ENCODE measurements around a stretch of chr2.

DNA sequence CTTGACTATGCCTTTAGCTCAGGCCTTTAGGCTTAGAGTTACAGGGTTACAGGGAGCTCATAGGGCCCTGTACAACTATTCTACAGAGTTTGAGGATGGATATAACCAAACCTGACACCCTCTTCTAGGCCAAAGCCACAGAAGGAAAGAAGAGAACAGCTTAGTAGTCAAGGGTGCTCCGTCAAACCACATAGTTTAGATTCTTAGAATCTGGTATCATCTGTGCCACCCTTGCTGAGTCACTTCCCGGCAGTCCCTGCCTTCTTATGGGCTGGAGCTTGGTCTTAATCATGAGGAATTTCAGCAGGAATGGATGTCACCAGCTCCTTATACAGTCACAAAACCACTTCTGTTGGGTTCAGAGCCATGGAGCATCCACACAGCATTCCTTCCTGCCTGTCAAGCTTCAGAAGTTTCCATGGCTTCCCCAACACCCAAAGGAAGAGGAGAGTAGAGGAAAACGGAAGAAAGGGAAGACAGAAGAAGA lies 245.9 kb upstream of the TNP1 start:
- RAMPAGE, total RNA, result no peak

DNA sequence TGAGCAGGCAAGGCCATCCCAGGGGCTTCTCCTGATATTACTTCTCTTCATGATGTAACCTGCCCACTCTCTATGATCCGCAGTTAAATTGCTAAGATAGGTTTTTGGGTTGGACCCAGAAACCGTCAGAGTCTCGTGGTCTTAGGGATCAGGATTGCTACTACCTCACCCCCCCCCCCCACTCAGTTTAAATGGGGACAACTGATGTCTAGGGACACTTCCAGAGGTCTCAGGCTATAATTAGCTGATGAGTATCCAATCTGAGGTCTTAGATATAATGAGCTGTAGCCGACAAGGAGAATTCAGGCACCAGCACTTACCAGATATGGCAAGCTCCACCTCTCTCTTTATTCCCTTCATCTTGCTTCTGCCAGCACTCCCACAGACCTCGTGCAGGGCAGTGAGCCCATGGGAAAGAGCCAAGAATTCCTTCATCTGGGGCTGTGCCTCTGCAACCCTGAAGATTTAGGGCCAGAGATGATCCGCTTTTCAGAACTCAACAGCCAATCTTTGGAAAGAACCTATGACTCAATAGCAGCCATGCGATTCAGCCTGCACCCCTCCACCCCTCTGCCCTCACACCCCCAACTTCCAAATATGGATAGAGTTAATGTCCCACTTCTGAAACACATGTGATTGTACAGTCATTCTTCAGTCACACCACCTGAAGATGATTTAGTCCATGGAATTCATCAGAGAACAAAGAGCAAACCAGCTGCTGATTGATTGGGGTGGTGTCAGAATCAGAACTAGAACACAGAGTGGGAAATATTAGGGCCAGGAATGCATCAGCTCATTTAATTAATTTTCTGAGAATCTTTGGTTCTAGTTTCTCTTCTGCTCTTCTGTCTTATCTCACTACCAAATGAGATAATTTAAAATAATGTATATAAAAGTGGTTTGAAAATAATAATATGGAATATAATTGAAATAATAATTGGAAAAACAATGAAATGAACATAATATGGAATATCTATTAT lies 533.7 kb upstream of the TNP1 start:
- RAMPAGE, total RNA, result no peak

DNA sequence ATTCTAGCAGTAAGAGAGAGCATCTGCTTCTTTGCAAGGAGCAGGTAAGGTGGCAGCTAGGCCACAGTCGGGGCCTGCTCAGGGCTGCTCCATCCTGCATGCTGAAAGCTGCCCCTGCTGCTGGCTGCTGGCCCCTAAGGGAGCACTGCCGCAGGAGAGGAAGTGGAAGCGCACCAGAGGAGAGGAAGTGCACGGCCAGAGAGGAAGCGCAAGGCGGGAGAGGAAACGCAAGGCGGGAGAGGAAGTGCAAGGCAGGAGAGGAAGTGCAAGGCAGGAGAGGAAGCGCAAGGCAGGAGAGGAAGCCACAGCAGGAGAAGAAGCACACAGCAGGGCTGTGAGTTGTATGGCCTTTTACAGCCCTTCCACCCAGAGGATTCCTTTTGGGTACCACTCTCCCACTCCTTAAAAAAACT lies 539.0 kb upstream of the TNP1 start:
- RAMPAGE, total RNA, result no peak

- RAMPAGE, total RNA, result no peak
Measured at GRCh38 chr2:217631980-217632569, 370.7 kb downstream of the TNS1 start.

DNA sequence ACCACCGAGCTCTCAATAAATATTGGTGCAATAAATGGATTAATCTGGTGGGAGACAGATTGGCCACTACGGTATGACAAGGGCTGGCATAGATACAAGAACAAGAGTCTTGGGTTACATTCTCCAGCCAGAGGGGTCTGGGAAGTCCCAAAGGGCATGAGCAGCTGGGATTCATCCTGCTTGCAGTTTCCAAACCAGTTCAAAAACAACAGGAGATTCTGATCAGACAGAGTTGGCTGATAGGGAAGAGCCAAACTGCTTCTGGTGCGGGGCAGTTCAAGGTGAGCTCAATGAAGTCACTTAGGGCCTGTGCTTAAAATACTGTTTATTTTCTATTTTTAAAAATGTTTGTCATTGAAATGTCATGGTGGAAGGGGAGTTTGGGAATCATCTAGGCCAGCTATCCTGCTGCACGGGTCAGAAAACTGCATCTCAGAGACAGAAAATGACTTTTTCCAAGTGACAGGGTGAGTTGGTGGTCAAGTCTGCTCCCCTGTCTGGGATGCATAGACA lies 266.8 kb downstream of the TNS1 start:
- RAMPAGE, total RNA, result no peak

DNA sequence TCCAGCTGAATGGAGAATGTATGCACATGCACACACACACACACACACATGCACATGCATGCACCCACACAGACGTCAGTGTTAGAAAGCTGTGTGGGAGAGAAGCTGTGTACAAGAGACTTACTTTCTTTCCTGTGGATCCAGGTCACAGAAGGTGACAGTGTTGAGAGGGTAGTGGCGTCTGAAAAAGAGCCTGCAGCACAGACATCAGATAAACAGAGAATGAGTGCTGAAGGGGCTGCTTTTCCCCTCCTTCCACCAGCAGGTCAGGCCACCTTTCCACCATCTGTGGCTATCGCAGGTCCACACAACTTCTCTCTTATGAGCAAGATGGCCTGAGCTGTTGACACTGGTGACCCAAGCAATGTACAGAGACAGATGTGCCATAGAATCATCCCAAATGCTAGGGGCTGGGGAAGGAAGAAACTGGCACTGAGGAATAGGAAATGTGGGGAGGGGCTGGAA lies 194.3 kb downstream of the TNS1 start:
- RAMPAGE, total RNA, result no peak

- RAMPAGE, total RNA, result no peak
Measured at GRCh38 chr2:217826540-217827215, 176.1 kb downstream of the TNS1 start.

- RAMPAGE, total RNA, result no peak
Measured at GRCh38 chr2:217841301-217841501, 161.6 kb downstream of the TNS1 start.

- RAMPAGE, total RNA, result no peak
Measured at GRCh38 chr2:217887575-217888095, 115.2 kb downstream of the TNS1 start.

DNA sequence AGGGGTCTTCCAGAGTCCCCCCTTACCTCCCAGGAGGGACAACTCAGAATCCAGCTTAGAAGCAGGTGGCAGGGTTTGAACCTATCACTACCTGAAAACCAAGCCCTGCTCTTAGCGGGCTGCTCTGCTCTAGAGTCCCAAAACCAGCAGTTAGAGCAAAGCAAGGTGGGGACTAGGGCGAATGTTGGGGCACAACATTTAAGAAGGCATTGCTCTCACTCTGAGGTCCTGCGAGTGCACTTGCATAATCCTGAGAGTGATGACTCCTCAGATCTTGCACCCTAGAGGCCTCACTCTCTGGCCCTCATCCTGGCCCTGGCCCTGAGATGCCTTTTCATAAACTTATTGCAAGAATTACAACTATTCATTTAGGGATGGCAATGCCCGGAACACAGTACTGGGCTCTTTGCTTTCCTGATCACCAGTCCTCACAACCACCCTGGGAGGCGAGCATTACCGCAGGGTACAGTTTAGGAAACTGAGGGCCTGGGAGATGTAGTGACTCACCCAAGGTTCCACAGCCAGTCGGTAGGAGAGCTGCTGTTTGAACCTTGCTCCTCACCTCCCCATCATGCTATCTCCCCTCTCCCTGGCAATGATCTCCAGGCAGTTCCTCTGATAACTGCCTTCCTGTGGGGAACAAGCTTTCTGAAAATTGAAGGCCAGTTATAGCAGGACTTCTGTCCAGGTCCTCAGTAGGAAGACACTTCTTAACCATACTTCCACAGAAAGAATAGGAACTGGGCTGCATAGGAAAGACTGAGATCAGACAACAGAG lies 91.4 kb downstream of the TNS1 start:
- RAMPAGE, total RNA, result no peak

DNA sequence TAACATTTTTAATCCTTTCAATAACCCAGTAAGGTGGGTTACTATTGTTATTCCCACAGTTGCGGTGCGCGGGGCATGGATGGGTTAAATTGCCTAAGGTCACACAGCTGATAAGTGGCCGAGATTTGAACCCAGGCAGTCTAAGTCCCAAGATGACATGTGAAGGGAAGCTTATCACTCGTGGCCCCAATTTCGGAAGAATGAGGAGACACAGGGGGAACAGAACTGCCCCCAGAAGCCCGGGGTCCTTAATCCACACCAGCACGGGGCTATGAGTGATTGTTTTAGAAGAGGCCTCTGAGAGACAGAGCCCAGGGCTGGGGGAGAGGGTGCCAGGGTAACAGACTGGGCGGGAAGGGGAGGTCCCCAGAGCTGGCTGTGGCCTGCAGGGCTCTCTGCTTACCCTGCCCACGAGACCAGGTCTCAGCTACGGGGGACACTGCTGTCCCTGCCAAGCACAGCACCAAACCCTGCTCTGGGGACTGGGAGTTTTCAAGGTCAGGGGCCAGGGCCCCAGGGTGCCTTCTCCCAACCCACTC lies 80.9 kb downstream of the TNS1 start:
- RAMPAGE, total RNA, result no peak

GRCh38 chr2:217923381-217924330 lies 79.1 kb downstream of the TNS1 start:
- RAMPAGE, total RNA, result no peak

- RAMPAGE, total RNA, result no peak
Measured at GRCh38 chr2:217930232-217931090, 72.3 kb downstream of the TNS1 start.

DNA sequence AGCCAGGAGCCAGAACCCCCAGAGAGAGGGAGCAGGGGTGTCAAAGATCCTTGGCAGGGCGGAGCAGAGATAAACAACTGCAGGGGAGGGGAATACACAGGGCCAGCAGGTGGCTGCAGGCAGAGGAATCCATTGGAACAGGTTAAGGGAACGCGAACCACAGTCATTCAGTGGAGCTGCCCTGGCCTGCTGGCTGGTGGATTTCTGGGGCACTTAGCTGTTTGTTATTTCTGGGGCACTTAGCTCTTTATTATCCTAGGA lies 37.9 kb downstream of the TNS1 start:
- RAMPAGE, total RNA, result no peak

GRCh38 chr2:217992995-217993639 lies 9.7 kb downstream of the TNS1 start:
- RAMPAGE, total RNA, result no peak

DNA sequence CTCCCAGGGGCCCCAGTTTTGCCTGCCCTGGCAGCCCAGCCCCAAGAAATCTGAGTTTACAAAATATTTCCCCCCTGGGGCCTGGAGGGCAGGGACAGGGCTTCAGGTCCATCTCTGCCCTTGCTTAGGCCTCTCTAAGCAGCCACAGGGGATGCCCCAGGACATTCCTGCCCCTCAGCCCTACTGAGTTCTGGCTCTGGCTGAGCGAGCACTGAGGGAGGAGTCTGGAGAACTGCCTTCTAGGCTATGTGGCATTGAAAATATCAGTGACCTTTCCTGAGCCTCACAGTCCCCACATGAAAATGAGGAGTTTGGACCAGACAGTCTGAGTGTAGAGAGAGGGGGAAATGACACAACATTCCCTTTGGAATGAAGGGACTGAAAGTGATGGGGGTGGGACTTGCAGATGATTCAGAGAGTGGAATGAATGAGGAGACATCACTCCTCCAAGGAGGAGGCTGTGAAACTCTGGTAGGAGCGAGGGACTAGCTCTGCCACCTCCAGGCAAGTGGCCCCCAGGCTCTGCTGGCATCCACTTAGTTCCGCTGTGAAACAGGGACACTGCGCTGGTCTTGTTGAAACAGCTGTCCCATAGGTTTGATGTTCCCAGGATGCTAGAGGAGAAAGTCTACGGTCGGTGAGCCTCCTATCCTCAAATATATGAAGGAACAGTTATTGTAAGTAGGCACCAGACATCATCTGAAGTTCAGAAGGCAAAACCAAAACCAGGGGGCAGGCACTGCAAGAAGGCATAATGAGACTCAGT lies 7.9 kb downstream of the TNS1 start:
- RAMPAGE, total RNA, result no peak

DNA sequence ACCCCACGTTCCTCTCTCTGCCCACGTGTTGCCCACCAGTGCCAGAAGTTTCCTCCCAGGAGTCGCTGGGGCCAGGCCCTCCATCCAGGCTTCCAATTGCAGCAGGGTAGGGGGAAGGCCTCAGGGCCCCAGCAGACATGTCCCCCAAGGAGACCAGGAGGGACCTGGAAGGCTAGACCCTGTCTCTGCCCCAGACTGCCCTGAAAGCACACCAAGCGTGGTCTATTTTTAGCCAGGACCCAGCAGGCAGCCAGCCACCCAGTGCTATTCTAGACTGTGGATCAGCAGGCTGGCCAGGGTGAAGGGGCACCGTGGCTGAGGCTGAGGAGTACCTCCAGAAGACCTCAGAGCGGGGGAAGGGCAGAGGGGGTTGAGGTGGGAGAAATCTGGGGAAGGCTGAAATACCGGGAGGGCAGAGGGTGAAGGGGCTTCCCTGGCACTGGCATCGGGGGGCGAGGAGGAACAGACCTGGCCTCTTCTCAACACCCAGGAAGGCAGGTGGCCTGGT lies 18.9 kb upstream of the TNS1 start:
- RAMPAGE, total RNA, result no peak

GRCh38 chr2:218180552-218181076 lies 13.9 kb upstream of the CXCR1 start:
- RAMPAGE, total RNA, result no peak

- RAMPAGE, total RNA, result no peak
Measured at GRCh38 chr2:218216391-218216724, 631 bp upstream of the ARPC2 start.

- RAMPAGE, total RNA, result no peak
Measured at GRCh38 chr2:218246161-218246360, 14.8 kb upstream of the GPBAR1 start.